ENCODE measurements around a stretch of chr14.

DNA sequence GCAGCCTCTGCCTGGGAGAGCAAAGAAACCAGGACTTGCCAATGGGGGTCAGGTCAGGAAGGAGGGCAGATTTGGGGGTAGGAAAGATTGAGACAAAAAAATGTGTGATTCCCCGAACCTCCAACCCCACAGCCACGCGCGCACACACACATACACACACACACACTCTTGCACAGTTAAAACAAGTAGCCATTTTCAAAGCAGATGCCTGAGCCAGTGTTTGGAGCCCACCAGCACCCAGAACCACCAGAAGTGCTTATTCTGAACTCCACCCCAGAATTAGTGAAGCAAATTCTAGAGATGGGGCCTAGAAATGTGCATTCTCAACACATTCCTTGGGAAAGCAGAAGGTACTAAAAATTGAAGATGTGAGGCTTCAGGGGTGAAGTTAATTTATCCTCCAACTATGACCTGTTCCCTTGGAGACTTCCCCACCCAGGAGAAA lies 87.5 kb upstream of the ZFP36L1 start:
- RRBS, 2 experiments, result no CpG with 5 or more reads among the region's 4 CpGs

DNA sequence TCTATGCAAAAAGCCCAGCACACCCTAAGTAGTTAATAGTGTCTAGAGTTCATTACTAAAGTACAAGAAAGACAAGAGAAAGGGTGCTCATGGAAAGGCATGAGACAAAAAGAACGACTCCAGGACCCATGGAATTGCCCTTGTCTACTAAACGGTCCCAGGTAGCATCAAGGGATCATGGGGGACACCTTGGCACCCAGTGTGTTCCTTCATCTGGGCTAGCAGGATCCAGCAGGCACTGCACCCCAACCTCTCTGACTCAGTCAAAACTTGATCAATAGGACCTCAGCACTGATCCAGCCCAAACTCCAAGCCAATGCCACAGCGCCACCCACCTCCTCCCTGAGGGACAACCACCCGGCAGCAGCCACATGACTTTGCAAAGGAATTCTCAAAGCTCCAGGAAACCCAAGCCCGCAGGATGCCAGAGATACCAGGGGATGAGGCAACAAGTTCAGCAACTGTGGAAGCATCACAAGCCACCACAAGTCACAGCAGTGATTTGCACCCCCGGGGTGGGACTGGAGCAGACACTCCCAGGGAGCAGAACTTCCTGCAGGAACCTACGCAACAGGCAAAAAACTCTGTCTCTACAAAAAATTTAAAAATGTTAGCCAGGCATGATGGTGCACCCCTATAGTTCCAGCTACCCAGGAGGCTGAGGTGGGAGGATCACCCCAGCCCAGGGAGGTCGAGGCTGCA lies 37.3 kb downstream of the ACTN1 start:
- RRBS, 2 experiments, result no CpG with 5 or more reads among the region's 8 CpGs

DNA sequence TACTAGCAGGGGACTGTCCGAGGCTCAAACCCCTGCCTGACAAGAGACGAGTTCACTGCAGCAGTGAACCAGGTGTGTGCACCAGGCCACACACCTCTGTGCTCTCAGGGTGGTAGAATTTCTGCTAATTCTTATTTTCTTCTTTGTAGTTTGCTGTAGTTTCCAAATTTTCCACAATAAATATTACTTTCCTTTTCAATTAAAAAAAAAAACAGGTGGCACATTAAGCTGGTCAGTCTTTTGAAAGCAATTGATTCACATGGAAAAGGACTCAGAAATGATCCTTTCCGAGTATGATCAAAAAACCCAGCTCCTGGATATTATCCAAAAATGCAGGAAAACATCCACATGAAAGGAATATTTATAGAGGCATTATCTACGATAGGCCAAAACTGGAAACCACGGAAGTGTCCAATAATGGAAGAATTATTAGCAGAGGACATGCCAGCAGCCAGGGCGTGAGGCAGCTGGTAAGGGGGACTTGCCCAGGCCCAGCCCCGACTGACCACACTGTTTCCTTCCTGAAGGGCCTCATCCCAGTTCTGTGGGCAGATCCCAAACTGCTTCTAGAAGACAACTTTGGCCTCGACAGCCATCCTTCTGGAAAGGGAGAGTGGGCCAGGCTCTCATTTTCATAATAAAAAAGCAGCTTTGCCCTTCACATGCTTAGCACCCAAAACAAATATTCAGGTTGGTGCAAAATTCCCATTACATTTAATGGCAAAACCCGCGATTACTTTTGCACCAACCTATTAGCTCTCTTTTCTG lies 20.6 kb downstream of the ACTN1 start:
- RRBS, 2 experiments, result no CpG with 5 or more reads among the region's 10 CpGs

DNA sequence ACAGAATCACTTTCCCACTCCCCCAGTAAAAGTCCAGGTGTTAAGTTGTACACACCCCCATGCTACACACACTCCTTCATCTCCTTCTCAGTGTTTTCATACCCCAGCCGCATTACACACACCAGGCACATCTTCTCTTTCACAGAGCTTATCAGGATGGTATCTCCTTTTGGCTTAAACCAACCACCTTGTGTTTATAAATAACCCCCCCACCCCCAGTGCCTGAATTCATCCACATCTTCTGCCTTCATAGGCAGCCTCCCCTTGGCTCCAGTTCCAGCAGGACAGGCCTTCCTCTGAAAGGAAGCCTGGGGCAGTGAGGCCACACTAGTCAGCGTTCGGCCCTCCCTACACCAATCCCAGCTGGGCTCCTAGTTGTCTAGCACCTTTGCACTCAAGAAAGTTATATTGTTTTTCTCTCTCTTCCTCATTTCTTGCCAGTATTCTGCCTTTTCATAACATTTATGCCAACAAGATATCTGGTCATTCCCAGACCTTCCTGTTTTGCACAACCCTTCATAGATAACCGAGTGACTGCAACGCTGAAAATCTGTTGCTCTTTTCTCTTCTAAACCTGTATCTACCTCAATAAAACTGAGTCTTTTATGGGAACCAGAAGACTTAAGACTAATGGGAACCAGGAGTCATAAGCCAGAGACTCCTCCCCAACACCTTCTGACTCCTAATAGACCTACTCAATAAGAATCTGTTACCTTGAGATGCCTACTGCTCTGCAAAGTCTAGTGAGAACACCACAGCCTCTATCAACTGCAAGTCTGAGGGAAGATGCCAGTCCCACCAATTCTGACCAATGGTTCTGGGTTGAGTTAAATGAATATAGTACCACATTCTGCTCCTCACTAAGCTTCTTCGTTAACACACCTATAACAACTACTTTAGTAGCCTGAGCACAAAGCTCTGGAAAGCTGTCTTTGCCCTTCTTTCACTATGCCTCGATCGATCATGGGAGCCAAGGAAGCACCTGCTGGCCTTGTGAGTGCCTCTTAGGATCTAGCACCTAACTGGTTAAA lies 73.2 kb upstream of the ACTN1 start:
- RRBS, 2 experiments, result no CpG with 5 or more reads among the region's 8 CpGs

- RRBS, 2 experiments, result no CpG with 5 or more reads among the region's 10 CpGs
These were observed 455 bp downstream of the DCAF5 start for GRCh38 chr14:69152476-69152851.

GRCh38 chr14:69442001-69442563 lies 42.4 kb upstream of the PLEKHD1 start:
- RRBS, 2 experiments, result no CpG with 5 or more reads among the region's 6 CpGs

DNA sequence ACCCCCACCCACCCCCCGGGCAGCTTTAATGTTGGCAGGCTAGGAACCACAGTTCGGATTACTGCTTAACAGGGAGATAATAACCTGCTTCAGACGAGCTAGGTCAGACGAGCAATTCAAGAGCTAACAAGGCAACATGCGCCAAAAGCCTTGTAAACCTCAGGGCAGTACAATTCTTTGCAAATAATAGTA lies 426 bp upstream of the SUSD6 start:
- RRBS, 2 experiments, result no CpG with 5 or more reads among the region's 5 CpGs

- RRBS, 2 experiments, result no CpG with 5 or more reads among the region's 3 CpGs
These were observed 37.3 kb downstream of the SUSD6 start for GRCh38 chr14:69648515-69649220.

DNA sequence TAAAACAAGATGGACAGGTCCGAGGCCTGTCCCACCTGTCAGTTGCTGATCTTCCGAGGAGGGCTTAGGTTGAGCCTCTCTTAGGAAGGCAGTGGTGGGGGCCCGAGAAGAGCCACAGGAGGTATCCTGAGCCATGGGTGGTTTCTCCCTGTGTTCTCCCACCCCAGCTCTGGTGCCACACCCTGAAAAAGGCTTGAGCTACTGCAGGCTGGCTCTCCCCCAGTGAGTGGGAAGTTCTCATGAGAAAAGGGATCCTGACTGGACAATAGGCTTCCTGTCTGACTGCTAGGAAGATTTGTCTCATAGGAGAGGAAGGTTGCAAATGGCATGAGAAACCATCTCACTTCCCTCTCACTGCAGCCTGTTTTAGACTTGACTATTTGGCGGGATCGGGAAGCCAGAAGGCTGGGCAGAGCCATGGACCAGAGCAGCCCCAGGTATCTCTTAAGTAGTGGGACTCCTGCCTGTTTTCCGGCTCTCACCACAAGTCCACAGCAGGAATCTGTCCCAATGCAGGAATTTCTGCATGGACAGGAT lies 72.1 kb upstream of the SRSF5 start:
- RRBS, 2 experiments, result no CpG with 5 or more reads among the region's 6 CpGs

DNA sequence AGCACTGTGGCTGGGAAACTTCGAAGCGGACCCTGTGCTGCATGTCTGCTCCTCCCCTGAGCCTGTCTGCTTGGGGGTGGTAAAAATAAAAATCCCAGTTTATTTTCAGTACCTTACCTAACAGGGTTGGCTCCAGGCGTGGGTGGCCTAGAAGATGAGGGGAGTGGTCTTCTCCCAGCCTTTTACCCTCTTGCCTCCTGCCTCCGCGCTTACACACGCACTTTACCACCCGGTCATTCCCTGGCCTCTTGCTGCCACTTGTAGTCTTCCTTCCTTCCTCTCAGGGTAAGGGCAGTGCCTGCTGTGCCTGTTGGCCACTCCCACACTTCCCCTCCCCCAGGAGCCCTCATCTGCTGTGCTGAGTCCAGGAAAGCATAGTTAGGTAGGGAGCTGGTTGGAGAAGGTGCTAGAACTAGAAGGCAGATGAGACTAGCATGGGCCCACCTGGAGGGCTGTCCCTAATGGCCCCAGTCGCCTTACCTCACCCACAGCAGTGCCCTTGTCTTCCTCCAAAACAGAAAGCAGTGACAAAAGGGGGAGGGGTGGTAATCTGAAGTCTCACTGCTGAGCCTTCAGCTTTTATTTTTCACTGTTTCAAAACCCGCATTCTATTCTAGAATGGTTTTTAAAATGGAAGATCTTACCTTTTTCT lies 54.3 kb upstream of the SRSF5 start:
- RRBS, 2 experiments, result no CpG with 5 or more reads among the region's 9 CpGs

GRCh38 chr14:69726476-69727557 lies 40.1 kb upstream of the SRSF5 start:
- RRBS, 2 experiments, result 94 to 97% methylated on average over 8 to 10 of the region's 60 CpGs

DNA sequence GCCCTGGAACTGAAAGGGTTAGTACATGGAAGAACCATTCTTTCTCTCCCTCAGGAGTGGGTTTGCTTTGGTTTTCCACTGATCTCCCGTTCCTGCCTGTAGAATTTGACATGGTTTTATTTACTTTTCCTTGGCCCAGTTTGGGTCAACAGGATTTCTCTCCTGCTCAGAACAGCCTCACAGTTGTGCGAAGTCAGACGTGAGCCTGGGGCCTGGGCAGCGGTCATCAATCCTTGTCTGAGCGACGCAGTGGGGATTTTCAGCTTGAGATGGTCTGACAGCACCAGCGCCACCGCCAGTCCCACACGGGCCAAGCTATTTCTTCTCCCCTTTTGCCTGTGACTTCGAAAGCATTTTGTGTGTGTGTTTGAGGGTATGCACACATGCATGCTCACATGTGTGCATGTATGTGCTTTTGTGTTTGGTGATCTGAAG lies 58.2 kb downstream of the SMOC1 start:
- RRBS, 2 experiments, result no CpG with 5 or more reads among the region's 10 CpGs

DNA sequence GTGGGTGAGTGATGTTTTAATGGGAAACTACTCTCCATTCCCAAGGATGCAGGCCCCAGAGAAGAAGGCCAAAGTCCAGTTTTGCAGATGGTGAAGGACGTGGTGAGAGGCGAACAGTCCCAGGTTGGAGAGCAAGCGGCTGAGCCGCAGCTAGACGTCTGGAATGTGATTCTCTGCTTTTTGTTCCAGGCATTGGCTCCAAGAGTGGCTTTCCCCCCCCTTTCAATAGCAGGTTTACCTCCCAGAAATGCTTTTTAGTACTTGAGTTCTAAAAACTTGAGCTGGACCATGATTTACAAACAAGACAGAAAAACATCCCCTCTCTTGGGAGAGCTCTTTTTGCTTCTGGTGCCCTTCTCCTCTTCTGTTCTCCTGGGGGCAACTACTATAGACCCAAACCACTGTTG lies 64.3 kb downstream of the SMOC1 start:
- RRBS, 2 experiments, result no CpG with 5 or more reads among the region's 5 CpGs

- RRBS, 2 experiments, result 63% methylated on average over 1 of the region's 8 CpGs; no CpG with 5 or more reads in 1 of the 2 experiments
These were observed 101.6 kb downstream of the SMOC1 start for GRCh38 chr14:69980738-69981265.

GRCh38 chr14:70559011-70559763 lies 24.4 kb upstream of the ADAM20 start:
- RRBS, 2 experiments, result no CpG with 5 or more reads among the region's 3 CpGs

DNA sequence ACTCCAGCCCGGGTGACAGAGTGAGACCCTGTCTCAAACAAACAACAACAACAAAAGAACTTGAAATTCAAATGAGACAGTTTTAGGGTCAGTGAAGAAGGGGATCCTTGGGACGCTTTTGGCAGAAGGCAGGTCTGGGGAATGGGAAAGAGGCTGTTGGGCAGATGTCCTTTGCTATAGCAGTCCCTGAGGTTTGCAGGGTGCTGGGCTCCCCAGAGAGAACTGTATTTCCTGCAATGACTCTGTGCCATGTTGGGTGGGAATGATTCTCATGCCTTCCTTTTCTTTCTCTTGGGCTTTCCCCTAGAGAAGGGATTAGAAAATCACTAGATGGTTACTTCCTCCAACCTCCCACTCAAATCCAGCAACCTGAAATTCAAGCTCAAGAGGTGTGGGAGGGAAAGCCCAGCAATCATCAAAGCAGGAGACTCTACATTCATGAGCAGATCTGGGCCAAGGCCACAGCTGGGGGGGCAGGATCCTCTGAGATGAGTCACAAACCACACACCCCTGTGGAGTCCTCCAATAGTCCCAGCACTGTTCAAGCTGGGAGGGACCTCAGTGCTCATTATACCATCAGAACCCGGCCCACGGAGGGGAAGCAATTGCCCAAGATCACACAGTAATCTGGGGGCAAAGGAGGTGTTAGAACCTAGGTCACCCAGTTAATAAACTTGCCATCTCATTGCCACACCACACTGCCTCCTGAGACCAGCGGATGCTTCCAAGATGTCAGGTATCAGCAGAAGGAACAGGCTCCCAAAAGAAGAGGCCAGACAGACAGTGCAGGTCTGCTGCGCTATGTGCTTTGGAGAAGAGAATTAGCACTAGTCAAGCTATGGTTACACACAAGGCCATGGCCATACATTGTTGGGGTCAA lies 65.5 kb downstream of the TTC9 start:
- RRBS, 2 experiments, result no CpG with 5 or more reads among the region's 6 CpGs

GRCh38 chr14:70821538-70822468 lies 12.5 kb upstream of the MAP3K9 start:
- RRBS, 2 experiments, result 6 to 8% methylated on average over 16 of the region's 74 CpGs

DNA sequence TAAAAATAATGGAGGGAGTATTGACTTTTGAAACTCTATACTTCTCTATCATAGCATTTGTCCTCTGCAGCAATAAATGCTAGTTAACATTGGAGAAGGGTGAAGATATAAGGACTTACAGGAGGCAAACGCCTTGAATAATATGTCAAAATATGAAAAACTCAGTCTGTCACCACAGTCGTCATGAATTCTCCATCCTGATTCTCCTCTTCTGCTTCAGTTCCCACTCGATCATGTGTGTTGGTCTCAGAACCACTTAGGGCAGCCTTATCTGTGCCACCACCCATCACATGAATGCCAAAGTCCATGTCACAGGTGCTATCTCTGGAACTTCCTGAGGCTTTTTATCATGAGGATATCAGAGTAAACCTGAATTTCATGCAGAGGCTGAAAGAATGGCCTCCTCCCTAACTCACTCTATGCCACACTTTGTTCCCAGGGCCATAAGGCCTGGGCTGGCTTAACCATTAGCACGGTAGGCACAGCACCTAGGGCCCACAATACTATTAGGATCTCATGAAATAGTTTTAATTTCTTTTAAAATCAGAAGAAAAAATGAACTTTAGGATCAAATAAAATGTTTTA lies 28.7 kb upstream of the MAP3K9 start:
- RRBS, 2 experiments, result no CpG with 5 or more reads among the region's 4 CpGs

GRCh38 chr14:70908122-70909306 lies 1.3 kb downstream of the PCNX1 start:
- RRBS, 2 experiments, result under 1 to 1% methylated on average over 43 of the region's 77 CpGs

Data from LNCaP clone FGC (cell line).